Rectum (tissue), 1 donor: Measurements from ENCODE around the gene CDH23.

DNA sequence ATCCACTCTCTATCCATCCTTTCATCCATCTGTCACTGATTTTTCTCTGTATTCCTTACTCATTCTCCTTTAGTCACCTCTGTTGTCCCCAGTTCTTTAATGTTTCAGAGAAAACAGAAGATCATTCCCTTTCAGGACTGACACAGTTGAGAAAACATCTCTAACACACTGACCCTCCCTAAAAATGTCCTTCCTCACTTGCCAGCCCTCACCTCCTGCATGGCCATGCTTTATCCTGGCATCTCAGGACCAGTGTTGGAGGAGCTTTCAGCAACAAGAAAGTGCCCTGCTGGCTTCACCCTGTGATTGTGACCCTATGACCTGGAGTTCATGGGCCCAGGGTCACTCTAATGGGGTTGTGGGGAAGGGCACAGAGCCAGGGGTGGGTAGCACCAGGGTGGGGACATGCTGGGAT is 79.0 kb downstream of the FAM241B start:
- PRO-cap, result unidirectional peak, minus-strand start at position 186 of the sequence

DNA sequence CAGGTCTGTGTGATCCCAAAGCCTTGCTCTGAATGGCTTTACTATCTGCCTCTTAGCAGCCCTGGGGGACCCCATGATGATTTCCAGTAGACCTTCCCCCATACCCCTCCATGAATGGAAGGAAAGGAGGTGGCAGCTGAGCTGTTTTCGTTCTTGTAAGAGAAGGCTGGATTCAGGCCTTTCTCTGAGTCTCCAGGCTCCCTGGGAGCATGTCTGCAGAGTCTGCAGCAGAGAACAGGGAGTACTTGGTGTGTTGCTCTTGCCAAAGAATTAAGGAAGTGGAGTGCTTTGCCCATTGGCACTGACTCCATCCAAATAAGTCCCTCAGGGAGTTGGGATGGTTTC is 109.8 kb downstream of the COL13A1 start:
- PRO-cap, result no peak

GRCh38 chr10:70371025-70371394 is 11.4 kb downstream of the LRRC20 start:
- PRO-cap, result no peak

DNA sequence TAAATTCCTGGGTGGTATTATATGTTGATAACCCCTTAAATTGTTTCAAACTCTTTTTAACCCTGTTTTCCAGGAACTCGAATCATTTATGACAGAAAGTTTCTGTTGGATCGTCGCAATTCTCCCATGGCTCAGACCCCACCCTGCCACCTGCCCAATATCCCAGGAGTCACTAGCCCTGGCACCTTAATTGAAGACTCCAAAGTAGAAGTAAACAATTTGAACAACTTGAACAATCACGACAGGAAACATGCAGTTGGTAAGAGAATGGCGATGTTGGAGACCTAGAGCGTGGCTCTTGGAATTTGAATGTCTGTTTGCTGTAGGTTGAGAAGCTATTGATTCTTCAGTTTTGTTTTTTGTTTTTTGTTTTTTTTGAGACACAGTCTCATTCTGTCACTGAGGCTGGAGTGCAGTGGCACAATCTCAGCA is 15.9 kb downstream of the EIF4EBP2 start:
- PRO-cap, result no peak

DNA sequence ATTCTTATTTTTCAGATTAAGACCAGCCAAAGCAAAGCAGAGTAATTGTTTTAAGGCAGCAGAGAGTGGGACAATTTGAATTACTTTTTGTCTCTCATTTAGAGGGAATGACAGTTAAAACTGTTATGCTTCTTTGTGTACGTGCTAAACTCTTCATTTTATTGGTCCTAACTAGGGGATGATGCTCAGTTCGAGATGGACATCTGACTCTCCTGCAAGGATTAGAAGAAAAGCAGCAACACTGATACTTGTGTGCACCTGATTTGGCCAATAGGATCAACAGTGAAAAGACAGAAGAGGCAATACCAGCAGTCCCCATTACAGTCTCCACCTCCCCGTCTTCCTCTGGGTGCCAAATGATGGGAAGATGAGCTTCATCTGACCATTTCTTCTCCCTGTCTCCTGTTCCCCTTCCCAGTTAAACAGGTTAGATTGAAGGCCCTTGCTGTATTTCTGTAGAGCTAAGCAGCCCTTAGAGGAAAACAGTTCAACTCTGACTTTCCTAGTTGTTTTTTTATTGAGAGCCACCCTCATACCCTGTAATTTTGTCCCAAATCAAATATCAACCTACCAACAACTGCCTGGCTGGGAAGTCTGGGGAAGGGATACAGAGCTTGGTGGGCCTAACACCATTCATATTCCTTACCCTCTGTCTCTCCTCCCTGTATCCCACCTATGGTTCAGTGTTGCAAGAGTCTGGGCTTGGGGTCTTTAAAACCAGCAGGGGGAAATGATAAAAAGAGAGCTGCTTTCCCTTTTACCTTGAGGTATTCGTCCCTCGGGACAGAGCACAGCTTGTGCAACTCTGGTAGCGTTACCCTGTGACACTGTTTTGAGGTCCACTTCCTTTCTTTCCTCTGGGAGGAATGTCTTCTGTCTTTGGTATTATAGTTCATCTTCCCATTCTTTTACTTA is 17.9 kb downstream of the EIF4EBP2 start:
- PRO-cap, result no peak

GRCh38 chr10:70493071-70493925 is 14.7 kb downstream of the PALD1 start:
- PRO-cap, result no peak

- PRO-cap, result no peak
These were observed 51.3 kb downstream of the PALD1 start for GRCh38 chr10:70529754-70530355.

GRCh38 chr10:70592417-70592735 is 10.2 kb downstream of the PRF1 start:
- PRO-cap, result no peak

DNA sequence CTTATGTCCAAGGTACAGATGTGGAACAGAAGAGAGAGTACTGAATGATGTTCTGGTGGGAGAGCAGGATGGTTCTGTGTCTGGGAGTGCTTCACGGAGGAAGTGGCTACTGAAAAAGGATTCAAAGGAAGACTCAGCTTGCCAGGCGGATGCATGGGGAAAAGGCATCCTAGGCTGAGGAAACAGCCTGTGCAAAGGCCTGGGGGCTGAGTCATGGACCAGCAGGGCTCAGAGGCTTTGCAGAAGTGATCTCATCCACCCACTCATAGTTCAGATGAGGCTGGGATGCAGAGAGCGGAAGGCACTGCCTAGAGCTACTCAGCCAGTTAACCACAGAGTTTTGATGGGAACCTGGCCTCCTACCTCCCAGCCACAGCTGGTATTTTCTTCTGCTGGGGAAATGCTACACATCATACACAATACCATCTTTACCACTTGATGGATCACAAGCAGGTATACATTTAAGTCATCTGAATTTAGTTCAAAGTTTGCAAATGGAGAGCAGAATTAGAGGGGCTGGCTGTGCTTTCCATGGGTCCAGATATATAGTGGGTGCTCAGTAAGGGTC is 15.8 kb upstream of the ADAMTS14 start:
- PRO-cap, result unidirectional peak, plus-strand start at position 273 of the sequence

- PRO-cap, result no peak
These were observed 7.3 kb downstream of the ADAMTS14 start for GRCh38 chr10:70679420-70680120.

GRCh38 chr10:70742376-70743039 is 42.7 kb downstream of the TBATA start:
- PRO-cap, result no peak

GRCh38 chr10:70774878-70775482 is 10.2 kb downstream of the TBATA start:
- PRO-cap, result no peak

DNA sequence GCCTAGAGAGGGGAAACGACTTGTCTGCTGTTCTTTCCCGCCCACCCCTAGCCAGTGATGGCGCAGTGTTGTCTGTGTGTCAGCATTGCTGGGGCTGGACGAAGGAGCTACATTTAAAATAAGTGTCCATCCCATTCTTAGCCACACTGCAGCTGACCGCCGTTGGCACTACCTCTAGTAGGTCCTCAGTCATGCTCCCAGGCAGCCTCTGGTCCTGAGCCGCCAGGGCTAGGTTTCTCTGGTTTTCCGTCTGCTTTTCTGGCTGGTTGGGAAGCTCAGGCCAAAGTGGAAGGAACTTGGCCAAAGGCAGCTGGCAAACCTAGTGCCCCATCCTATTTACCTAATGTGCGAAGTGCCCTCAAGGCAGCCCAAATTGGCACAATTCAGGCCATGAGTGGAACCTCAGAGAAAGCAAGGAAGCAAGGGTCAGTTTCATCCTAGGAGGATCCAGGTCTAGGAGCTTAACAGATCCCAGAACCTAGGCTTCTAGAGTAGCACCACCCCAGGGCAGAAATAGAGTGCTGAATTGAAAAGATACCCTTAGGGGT is 1.8 kb downstream of the PCBD1 start:
- PRO-cap, result no peak

GRCh38 chr10:71013988-71014442 is 125.7 kb upstream of the PCBD1 start:
- PRO-cap, result no peak

DNA sequence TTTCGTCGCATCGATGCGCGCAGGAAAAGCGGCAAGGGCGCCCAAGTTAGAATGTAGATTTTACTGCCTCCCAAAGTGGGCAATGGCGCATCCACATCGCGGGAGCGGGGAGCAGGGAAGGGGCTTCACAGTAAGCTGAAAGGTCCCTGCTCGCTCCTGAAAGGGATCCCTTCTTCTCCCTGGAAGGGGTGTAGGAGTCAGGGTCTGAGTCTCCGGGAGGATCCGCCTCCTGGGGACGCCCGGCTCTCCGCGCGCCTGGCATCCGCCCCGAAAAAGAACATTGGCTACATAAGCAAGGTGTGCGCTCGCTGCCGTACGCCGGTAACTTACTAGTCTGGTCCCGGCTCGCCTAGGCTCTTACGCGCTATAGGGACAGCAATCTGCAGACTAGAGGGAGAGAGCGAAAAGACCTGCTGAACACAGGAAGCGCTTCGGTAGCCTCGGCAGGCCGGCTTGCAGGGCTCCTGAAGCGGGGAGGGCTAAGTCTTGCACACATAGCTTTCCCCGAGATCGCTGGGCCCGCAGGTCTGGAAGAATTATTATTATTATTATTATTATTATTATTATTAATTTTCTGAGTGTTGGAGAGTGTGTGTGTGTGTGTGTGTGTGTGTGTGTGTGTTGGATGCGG is 886 bp downstream of the UNC5B start:
- PRO-cap, result bidirectional peak, plus-strand start at position 395 of the sequence, minus-strand start at position 178 of the sequence

- PRO-cap, result no peak
These were observed 21.1 kb downstream of the SLC29A3 start for GRCh38 chr10:71340085-71340653.

- PRO-cap, result unidirectional peak, plus-strand start at chr10:71396932
These were observed at the start of gene CDH23 for GRCh38 chr10:71395871-71397069. TSS of gene CDH23 (plus strand) at chr10:71396920.

GRCh38 chr10:71397070-71397315 is 273 bp downstream of the CDH23 start:
- PRO-cap, result unidirectional peak, plus-strand start at chr10:71397211

DNA sequence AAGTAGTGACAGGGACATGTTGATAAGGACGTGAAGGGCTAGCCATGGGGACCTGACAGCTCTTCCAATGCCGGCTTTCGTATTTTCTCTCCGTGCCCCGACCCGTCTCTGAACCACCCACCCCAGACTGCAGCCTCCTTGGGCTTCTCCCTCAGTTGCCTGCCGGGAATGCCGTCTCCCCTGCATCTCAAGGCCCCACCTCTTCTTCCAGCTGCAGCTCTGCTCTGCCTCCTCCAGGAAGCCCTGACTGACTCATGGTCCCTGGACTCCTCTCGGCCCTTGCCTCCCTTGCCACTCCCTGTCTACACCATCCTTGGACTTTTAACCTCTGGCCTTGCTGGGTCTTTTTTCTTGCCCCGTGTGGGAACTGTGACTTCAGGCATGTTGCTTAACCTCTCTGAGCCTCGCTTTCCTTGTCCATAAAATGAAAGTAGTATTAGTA is 56.3 kb downstream of the C10orf105 start:
- PRO-cap, result no peak

- PRO-cap, result unidirectional peak, plus-strand start at chr10:71713494; unidirectional peak, plus-strand start at chr10:71713550; unidirectional peak, plus-strand start at chr10:71713600
These were observed 6.1 kb downstream of the C10orf105 start for GRCh38 chr10:71713261-71714176.